GM19240 (cell line): ENCODE results near the gene MNT.

DNA sequence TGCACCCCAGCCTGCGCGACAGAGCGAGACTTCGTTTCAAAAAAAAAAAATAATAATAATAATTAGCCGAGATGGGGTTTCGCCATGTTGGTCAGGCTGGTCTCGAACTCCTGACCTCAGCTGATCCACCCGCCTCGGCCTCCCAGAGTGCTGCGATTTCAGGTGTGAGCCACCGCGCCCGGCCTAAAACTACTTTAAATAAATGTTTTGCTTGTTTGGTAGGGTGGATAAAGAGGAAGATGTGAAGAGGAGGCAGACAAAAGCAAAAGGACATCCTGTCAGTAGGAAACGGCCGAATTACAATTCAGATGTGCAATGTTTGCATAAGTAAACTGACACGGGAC is 1.1 kb upstream of the INPP5K start:
- RRBS: no CpG with 5 or more reads among the region's 16 CpGs

DNA sequence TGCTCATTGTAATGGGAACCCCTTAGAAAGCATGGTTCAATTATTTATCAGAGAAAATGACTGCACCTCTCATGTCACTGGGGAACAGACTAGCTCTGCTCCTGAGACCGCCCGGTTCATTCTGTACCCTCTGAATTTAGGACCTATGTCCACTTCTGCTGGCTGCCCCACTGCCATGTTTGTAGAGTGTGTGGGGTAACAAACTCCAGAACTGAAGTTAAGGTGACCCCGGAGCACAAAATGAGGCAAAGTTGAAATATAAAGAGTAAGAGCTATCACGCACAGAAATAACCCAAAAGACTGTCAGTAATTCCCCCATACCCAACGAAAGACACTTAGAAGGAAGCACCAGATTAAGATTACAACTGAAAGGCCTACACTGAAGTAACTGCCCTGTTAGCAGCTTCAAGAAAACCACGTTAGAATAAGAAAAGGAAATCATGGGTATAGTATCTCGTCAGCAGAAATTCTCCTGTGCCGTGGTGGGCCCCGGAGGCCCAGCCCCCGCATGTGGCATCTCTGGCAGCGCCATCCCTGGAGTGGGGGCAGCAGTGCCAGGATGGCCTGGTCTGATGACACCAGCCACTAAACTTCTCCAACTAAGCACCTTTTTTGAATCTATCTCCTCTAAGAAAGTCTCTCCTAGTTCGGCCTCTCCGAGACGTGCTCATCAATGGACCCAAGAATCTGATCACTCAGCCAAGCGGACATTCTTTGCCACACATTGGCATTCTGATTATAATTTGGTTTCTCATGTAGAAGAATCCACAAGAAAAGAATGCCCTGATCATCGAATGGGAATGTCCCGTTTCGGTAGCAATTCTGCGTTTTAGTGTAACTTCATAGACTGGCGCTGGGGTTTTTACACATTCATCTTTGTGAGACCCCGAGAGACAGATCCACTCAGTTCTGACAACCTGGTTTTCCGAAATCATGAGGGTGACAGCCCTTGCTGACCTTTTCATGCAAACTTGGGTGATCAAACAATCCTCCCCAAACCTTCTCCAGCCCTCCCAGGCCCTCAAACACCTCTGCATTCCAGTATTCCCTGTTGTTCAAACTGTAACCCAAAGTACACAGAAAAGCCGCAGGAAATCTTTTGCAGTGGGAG is 18.7 kb downstream of the PITPNA start:
- RRBS: 100% methylated on average over 1 of the region's 23 CpGs

GRCh38 chr17:1580868-1581245 is 18.3 kb upstream of the PITPNA start:
- RRBS: no CpG with 5 or more reads among the region's 9 CpGs

- RRBS: 2% methylated on average over 17 of the region's 53 CpGs
Observed at GRCh38 chr17:1627134-1628089, 1.2 kb downstream of the SLC43A2 start.

DNA sequence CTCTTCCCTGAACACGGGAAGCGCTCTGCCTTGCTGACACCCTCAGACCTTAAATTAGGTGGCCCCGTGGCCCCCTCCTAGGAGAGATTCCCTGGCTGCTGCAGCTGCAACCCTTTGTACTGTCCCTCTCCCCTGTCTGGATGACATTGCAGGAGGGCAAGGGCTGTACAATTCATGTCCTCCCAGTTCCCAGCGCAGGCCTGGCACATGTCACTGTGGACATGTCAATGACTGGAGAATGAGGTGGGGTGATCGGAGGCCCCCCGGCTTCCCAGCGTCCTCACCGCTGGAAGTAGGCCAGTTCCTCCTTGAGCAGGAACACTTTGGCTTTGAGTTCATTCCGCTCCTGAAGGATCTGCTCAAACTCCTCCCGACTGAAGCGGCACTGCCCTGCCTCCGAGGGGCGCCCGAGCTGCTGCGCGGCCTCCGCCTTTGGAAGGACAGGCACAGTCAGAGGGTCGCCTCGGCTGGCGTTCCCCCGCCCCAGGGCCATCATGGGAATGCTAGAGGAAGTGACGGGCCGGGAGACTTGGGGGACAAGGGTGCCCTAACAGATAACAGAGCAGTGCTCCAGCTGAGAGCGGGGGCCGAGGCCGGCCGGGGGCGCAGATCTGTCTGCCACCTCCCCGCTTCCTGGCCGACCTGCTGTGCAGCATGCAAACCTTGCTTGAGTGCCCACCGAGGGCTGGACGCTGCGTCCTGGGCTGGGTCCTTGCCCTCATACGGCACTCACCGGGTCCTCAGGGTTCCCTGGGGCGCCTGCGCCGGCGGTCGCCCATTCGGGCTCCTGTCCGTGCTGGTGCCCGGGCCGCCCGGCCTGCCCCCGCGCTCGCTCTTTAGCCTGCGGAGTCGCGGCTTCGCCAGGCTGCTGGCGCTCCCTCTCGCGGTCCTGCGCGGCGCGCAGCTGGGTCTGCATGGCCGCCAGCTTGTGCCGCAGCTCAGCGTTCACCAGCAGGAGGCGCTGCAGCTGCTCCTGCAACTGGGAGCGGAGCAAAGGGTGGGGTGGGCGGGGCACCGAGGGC is 1.3 kb downstream of the RILP start:
- RRBS: 2% methylated on average over 7 of the region's 66 CpGs

GRCh38 chr17:1672857-1673655 is 11.6 kb downstream of the PRPF8 start:
- RRBS: no CpG with 5 or more reads among the region's 26 CpGs

DNA sequence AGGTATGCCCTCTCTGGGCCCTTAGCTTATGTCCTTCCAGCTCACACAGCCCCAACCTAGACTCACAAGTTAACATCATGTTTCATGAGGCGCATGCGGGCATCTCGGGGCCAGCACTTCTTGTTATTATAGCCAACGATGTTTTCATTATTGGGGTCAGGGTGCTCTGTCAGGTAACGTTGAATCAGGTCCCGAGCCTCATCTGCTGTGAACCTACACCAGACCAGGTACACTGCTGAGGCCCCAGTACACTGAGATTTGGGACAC is 11.1 kb downstream of the PRPF8 start:
- RRBS: no CpG with 5 or more reads among the region's 6 CpGs

GRCh38 chr17:1676915-1677688 is 7.6 kb downstream of the PRPF8 start:
- RRBS: 98% methylated on average over 5 of the region's 14 CpGs

- RRBS: no CpG with 5 or more reads among the region's 14 CpGs
Observed at GRCh38 chr17:1681320-1682220, 3.1 kb downstream of the PRPF8 start.

DNA sequence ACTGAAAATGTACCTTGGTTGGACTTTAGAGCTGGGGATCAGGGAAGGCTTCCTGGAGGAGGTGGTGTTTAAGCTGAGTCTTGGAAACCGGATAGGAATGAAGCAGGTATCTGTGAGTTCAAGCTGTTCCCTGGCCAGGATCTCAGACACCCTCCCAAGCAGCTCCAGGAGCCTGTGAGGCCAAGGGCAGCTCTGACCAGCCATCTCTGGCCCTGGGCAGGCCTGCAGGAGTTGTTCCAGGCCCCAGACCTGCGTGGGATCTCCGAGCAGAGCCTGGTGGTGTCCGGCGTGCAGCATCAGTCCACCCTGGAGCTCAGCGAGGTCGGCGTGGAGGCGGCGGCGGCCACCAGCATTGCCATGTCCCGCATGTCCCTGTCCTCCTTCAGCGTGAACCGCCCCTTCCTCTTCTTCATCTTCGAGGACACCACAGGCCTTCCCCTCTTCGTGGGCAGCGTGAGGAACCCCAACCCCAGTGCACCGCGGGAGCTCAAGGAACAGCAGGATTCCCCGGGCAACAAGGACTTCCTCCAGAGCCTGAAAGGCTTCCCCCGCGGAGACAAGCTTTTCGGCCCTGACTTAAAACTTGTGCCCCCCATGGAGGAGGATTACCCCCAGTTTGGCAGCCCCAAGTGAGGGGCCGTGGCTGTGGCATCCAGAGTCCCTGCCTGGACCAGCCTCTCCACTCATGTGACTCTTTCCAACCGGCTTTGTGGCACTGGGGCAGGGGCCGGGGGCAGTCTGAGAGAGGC is 7.8 kb upstream of the SERPINF1 start:
- RRBS: 89% methylated on average over 1 of the region's 26 CpGs

DNA sequence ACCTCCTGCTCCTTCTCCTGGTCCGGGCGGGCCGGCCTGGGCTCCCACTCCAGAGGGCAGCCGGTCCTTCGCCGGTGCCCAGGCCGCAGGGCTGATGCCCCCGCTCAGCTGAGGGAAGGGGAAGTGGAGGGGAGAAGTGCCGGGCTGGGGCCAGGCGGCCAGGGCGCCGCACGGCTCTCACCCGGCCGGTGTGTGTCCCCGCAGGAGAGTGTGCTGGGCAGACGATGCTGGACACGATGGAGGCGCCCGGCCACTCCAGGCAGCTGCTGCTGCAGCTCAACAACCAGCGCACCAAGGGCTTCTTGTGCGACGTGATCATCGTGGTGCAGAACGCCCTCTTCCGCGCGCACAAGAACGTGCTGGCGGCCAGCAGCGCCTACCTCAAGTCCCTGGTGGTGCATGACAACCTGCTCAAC is 1.6 kb downstream of the HIC1 start:
- RRBS: 2% methylated on average over 15 of the region's 31 CpGs

DNA sequence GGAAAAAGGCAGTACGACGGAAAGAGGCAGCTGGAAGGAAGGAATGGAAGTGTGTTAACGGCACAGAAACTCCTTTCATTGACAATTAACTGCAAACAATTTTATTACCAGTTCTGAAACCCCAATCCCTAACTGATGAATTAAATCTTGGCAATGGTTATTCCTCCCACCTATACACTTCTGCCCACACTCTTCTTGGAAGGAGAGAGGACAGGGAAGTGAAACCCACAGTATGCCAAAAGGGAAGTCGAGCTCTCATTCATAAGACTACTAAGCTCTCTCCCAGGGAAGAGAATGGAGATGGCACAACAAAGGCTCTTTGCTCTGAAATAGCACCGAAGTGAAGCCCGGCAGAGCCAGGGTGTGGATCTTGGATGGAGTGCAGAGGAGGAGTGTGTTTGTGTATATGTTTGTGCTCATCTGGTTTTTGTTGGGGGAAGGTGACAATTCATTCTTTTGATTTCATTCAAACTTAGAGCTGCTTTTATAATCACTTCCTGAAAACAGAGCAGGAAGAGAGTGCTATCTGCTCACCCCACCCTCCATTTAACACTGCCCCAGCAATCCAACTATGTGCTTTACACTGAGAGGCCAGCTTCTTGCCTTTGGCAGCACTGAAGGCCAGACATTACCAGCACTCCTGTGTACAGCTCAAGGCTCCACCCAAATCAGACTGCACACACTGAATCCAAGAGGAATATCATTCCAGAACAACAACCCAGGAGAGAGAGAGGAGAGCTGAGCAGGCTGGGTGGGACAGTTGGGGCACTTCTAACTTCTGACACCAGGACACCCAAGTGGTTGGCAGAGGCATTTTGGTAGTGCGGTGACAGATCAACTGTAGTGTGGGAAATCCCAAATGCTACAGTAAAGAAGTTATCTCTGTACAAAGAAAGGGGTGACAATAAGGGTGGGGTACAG is 68.7 kb downstream of the HIC1 start:
- RRBS: no CpG with 5 or more reads among the region's 7 CpGs

GRCh38 chr17:2171678-2172516 is 117.0 kb downstream of the HIC1 start:
- RRBS: no CpG with 5 or more reads among the region's 13 CpGs

DNA sequence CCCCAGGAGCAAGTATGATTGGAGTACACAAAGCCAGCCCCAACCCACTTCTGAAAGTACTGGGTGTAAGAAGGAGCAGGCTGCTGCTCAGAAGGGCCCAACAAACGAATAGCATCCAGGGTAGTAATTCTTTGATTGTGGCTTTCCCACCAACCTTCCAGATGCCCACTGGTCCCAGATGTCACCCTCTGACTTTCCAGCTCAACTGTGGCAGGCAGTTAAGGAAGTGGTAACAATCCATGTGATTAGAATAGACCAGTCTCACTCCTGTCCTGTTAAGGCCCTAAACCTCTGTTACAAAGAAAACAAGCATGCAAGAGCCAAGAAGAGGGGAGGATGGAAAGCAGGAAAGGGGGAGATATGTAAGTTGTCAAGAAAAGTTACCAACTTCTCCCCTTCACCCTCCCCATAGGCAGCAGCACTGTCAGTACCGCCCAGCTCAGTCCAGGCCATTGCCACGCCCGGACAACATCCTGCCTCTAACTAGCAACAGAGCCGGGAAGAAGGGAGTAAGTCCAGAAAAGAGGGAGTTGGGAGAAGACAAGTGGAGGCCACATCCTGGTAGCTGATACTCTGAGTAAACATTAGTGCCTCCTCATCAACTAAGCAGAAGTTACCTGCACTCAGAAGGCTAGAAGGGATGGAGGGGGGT is 113.7 kb downstream of the SMG6 start:
- RRBS: no CpG with 5 or more reads among the region's 5 CpGs

DNA sequence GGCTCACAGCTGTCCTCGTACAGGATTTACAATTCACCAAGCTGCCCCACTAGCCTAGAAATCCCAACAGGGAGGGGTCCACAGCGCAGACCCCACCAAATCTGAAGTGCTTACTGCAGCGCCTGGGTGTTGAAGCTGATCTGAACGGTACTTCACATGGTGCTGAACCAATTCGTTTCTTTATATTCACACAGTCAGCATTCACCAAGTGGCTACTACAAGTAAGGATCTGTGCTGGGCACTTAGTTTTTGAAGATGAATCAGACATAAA is 95.3 kb downstream of the SMG6 start:
- RRBS: no CpG with 5 or more reads among the region's 5 CpGs

GRCh38 chr17:2387847-2388858 is 12.7 kb downstream of the MNT start:
- RRBS: no CpG with 5 or more reads among the region's 39 CpGs

GRCh38 chr17:2396350-2397387 is 4.2 kb downstream of the MNT start:
- RRBS: 25% methylated on average over 16 of the region's 40 CpGs

- RRBS: 2% methylated on average over 55 of the region's 92 CpGs
Observed at GRCh38 chr17:2400513-2401458, at the start of gene MNT. Gene MNT, minus strand, starts transcription at chr17:2401060.

DNA sequence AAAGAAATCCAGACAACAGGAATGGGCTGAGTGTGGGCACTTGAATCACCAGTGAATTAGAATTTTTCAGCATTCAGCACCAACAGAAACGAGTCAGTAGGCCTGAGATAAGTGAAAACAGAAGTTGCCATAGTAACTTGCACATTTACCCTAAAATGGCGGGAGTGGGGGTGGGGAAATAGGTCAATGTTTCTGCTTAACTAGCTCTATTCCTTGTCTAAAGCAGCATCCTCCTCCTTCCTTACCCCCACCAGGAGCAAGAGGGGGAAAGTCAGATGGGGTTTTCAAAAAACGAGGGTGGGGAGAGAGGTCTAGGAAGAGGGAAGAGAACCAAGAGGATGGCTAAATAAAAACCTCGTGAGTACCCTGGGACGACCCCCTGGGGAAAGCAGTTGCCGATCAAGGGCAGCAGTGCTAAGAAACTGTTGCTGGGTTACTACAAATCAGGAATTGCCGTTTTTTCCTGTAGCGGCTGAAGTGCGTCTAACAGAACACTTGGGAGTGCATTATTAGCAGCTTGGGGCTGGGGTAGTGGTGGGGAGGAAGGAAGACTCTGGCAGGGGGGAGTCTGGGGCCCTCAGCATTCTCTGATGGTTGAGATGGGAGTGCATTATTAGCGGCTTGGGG is 34.4 kb upstream of the MNT start:
- RRBS: no CpG with 5 or more reads among the region's 10 CpGs

- RRBS: no CpG with 5 or more reads among the region's 10 CpGs
Observed at GRCh38 chr17:2435787-2436320, 35.0 kb upstream of the MNT start.